LUHMES (cell line): ENCODE measurements around the genes MAGIX, GAGE10, GAGE13, GAGE12C, PAGE1 and CCNB3.

GRCh38 chrX:49154704-49155593 lies 7.6 kb upstream of the MAGIX start:
- PRO-cap = no peak

DNA sequence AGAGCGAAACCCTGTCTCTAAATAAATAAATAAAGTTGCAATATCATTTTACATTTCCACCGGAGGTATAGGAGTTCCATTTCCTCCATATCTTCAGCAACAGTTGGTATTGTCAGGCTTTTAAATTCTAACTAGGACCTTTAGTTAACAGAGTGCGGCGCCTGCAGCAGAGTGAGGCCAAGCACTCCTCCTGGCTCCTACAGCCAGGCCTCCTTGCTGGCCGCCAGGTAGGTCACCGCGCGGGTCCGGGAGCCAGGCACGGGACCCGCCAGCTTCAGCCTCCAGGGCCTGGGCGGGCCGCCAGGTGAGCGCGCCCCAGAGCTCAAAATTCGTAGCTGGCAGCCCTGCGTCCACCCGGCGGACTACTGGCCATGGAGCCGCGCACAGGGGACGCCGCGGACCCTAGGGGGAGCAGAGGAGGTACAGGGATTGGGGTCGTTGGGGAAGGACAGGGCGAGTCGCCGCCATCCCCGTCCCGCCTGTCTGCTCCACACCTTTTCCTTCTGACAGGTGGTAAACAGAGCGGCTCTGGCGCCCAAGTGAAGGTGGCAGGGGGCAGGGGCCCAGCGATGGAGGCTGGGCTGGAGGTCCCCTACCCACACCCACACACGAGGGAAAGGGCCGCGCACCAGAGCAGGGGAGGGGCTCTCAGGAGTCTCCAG lies at the start of gene MAGIX:
TSS of gene MAGIX (plus strand) at position 240 of the 662 bp plus-strand sequence.
- PRO-cap = no peak

GRCh38 chrX:49176282-49176875 lies 4.7 kb downstream of the PLP2 start:
- PRO-cap = no peak

GRCh38 chrX:49303196-49303939 lies at the start of gene GAGE10:
GAGE10 (plus strand) TSS chrX:49303646.
- PRO-cap = no peak

DNA sequence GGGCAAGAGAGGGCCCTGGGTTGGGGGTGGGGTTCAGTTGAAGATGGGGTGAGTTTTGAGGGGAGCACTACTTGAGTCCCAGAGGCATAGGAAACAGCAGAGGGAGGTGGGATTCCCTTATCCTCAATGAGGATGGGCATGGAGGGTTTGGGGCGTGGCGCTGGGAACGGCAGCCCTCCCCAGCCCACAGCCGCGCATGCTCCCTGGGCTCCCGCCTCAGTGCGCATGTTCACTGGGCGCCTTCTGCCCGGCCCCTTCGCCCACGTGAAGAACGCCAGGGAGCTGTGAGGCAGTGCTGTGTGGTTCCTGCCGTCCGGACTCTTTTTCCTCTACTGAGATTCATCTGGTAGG lies at the start of gene GAGE13:
TSS of gene GAGE13 (plus strand) at position 239 of the 351 bp plus-strand sequence.
- PRO-cap = no peak

- PRO-cap = no peak
Measured at GRCh38 chrX:49531944-49532263, at the start of gene GAGE12C. GAGE12C (plus strand) TSS chrX:49532177.

GRCh38 chrX:49695926-49696397 lies at the start of gene PAGE1:
PAGE1 (minus strand) TSS chrX:49695984.
- PRO-cap = no peak

DNA sequence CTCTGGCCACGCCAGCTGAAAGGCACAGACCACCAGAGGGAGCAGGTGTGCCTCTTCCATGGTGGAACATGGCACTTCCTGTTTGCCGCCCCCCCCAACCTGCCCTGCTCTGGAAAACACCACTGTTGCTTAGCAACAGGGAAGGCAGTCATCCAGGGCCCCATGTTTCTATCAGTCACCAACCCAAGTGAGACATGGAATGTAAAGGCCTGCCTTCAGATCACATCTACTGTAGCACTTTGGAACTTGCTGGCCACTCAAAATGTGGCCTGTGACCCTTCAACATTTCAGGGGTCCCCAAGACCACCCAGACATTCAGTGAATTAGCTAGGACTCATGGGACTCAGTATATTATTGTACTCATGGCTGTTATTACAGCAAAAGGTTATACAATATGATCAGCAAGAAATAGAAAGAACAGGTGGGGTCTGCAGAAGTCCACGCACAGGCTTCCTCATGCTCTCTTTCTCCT lies 11.7 kb downstream of the PAGE4 start:
- PRO-cap = no peak

DNA sequence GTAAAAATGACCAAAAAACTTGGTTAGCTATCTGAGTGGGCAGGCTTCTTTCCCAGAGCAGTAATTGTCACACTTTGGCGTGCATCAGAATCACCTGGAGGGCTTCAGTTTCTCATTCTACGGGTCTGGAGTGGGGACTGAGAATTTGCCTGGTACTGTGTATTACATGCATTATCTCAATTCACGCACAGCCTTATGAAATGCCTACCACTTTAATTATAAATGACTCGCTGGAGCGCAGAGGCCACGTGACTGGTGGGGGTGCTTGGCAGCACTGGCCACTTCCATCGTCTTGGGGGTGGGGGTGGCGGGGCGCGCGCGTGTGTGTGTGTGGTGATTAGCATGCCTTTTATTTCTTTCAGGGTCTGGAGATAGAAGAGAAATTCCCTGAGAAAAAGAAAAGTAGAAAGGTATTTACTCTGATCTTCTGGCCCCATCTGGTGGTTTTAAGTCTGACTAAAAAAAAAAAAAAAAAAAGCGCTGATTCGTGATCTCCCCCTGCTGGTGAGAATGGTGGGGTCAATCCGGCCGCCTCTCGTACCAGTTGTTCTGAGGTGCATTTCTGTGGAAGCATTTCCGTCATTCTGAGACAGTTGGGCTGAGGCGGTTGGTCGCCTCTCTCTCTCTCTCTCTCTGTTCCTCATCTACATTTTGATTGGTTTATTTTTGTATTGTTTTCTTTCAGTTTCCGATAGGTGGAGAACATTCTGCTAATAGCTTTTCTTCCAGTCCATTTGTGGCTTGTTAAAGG lies at the start of gene CCNB3:
TSS of gene CCNB3 (plus strand) at position 565 of the 751 bp plus-strand sequence.
- PRO-cap = unidirectional peak, plus-strand start at position 581 of the sequence

- PRO-cap = no peak
Measured at GRCh38 chrX:50769389-50769792, 44.6 kb downstream of the SHROOM4 start.

DNA sequence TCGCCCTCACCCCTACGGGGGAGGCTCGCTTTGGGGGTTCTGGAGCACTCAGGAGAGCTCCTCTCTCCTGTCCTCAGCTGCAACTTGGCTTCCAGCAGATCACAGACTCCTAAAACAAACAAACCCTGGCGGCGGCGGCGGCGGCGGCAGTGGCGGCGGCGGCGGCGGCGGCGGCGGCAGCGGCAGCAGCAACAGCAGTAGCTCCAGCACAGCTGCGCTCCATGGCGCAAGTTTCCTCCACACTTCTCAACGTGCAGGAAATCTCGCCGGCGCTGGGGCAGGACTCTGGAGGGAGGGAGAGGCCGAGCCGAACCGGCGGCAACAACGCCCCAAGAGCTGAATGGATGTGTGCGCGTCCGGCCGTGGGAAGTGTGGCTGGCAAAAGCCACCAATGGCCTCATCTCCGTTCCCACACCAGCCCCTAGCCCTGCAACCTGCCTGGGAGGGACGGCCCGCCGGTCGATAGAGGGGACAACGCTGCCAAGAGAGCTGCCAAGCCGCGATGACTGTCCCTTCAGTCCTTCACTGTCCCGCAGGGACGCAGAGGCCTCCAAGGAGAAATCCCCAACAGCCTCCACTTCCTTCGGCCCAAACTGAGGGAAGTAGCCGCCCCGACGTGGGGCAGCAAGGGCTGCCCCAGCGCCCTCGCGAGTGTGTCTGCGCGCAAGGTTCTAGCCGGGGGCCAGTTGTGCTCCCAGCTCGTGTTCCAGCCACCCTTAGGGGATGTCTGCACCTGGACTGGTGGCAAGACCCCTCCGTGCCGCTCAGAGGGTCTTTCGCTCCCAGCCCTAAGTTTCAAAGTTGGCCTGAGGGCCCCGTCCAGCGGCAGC lies 769 bp downstream of the SHROOM4 start:
- PRO-cap = no peak

- PRO-cap = no peak
Measured at GRCh38 chrX:52261385-52261620, 76.6 kb downstream of the MAGED4 start.

- PRO-cap = no peak
Measured at GRCh38 chrX:52576810-52577309, 60.0 kb upstream of the XAGE1B start.

- PRO-cap = no peak
Measured at GRCh38 chrX:53000577-53001336, 42.4 kb upstream of the FAM156A start.

GRCh38 chrX:53082469-53083344 lies 540 bp downstream of the TSPYL2 start:
- PRO-cap = no peak

DNA sequence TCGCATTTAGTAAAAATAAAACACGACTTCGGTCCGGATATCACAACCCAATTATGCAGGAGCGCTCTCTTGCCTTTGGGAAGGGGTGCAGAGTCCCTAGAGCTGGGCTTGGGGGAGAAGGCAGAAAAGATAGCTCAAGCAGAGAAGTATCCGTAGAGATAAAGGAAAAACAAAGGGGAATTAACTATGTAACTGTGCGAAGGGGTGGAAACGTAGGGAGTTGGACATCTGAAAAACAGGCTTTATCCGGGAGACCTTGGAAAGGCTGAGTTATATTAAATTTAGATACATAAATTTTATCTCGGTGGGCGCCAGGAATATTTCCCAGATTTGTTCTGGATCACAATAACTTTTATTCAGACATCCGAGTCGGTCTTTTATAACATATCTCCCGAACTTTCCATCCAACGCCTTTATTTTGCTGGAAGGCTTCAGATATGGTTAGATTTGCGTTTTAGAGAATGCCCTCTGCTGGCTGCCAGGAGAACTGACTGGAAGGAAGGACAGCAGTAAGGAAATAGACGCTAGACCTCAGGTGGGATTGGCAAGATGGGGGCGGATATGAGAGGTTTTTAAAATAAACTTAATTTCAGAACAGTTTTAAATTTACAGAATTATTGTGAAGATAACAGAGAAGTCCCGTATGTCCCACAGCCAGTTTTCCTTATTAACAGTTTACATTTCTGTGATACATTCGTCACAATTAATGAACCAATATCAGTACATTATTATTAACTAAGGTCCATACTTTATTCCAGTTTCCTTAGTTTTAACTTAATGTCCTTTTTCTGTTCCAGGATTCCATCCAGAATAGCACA lies 4.8 kb upstream of the KANTR start:
- PRO-cap = no peak

GRCh38 chrX:53535893-53536935 lies 102.0 kb upstream of the HSD17B10 start:
- PRO-cap = no peak

- PRO-cap = no peak
Measured at GRCh38 chrX:53562633-53563217, 123.8 kb downstream of the HUWE1 start.

- PRO-cap = no peak
Measured at GRCh38 chrX:53603108-53603673, 83.3 kb downstream of the HUWE1 start.

DNA sequence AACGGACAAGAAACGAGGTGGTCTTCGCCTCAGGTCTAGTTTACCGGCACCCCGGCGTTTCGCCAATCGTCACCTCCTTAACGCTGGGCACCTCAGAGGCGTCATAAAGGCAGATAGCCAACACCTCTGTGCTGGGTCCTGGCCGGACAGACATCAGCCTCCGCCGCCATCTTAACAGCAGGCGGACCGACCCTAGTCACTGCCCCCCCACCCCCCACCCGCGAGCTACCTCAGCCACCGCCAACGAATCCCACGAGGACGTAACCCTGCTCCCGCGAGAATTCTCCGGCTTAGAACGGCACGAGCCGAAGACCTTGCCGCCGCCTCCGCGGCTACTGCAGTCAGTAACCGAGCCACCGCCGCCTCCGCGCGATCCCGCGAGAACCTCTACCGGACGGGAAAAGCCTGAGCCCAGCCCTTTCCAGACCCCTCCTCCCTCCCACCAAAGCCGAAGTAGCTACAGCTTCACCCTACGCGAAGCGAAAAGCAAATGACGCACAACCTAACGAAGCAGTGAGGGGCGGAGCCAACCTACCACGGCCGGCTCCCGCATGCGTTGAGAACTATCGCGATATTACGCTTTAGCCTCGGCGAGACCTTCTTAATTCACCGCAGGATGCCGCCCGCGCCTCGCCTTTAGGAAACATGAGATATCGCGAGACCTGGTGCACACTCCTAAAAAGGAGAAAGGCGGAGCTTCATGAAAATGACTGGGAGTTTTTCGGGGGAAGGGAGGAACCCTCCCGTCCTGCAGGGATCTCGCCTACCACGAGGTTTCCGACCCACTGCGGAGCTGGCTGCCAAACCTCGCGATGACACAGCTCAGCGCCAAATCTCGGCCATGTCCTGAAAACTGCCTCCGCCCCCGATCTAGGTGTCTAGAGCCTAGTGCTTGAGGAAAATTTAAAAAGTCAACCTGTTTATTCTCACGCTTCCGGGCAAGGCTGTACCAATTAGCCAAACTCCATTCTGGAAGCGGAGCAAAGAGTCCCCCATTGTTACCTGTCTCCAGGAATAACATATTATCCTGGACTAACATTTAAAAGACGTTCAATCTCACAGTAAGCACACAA lies 2.5 kb downstream of the HUWE1 start:
- PRO-cap = bidirectional peak, plus-strand start at position 960 of the sequence, minus-strand start at position 385 of the sequence